Epithelial cell of alveolus of lung (primary cell): ENCODE measurements around a stretch of chr12.

GRCh38 chr12:45992725-45993202 lies 2.4 kb upstream of the SCAF11 start:
- RAMPAGE, long total RNA = no peak
- RRBS = no CpG with 5 or more reads among the region's 1 CpG

GRCh38 chr12:46367259-46367675 lies 5.3 kb downstream of the SLC38A2 start:
- RAMPAGE, long total RNA = no peak

GRCh38 chr12:46376562-46377081 lies 4.0 kb upstream of the SLC38A2 start:
- RAMPAGE, long total RNA = no peak
- RRBS = no CpG with 5 or more reads among the region's 2 CpGs

DNA sequence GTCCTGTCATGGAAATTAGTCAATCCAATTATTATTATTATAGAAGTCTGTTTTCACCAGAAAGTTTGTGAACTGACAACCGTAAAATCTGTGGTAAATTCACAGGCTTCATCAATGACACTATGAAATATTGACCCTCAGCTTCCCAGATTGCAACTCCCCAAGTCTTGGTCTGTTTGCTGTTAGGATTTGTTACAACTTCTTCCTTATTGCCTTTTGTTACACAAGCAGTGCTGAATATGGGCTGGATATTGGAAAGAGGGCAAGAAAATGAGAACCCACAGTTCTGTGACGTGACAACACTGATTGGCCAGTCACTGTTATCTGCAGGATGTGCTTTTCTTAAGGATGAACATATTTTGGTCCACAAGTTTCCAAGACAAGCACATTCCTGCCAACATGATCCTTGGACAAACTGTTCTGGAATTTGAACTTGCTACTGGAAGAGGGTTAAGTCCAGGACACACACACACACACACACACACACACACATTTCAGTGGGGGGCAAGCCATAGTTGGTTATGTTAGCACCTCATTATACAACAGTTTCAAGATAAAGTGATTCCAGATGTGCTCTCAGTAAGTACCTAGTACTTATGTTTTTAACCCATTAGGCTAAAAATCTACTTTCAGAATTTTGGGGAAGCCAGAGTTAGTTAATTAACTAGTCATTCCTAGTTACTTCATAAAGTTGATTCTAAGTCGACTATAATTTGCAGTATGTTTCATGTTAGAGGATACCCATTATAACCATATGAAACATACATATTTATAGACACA lies 16.6 kb upstream of the SLC38A2 start:
- RAMPAGE, long total RNA = no peak
- RRBS = no CpG with 5 or more reads among the region's 3 CpGs

DNA sequence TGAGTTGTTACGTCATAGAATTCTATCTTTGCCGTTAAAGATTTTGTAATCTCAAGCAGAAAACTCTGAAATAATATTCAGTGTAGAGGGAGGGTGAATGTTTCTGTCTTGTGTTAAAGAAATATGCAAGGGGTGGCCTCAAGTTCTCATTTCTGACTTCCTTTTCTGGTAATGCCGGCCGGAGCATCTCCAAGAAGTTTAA lies 165.1 kb downstream of the SLC38A4 start:
- RAMPAGE, long total RNA = no peak
- RRBS = no CpG with 5 or more reads among the region's 4 CpGs

DNA sequence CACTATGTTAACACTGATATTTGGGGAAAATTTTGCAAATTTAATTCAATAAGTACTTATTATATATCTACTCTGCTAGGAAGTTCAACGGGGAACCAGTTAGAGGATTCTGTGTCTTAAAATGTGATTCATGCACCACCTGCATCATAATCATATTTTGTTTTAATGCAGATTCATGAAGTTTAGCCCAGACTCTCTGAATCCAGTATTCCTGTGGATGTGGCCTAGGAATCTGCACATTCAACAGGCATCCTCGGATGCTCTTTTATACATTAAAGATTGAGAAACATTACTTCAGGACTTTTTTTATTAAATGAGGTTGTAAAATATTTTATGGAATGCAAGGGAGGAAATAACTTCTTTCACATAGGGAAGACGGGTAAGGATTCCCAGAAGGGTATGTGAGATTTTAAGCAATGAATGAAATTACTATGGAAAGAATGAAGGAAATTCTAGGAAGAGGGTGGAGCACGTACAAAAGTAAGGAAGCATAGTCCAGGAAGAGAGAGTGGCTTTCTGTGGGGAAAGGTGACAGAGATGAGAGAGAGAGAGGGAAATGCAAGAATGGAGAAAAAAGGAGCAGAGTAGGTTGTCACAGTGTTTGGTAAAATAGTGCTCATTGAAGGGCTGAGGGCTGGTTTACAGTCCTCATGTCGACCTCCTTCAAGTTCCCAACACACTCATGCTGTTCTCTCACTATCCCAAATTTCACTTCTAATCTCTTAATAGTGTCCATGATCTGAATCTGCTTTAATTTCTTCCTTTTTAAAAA lies 138.6 kb downstream of the SLC38A4 start:
- RAMPAGE, long total RNA = no peak
- RRBS = no CpG with 5 or more reads among the region's 5 CpGs

DNA sequence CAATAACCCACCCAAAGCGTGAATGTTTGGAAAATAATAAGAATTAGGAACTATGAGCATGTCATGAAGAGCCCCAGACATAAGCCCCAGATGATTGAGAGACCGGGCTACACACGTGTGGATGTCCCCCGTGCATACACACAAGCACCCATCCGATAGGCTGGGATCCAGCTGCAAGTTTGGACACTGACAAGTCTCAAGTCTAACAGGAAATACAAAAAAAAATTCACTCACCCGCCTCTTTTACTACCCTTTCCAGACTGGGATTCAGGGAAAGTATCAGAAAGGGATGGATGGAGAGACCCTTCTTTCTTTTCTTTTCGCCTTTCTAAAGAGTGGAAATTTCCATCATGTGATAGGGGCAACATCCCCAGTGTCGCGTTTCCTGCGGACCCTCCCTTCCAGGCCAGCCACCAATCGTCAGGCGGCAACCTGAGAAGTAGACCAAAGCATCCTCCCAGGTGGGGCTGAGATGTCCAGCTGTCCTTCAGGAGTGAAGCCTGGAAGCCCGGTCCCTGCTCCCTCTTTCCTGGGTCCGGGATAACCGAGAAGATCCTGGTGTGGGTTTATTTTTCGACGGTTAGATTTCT lies 6.4 kb upstream of the SLC38A4 start:
- RAMPAGE, long total RNA = no peak
- RRBS = no CpG with 5 or more reads among the region's 17 CpGs

GRCh38 chr12:47081124-47081644 lies 1.4 kb upstream of the AMIGO2 start:
- RAMPAGE, long total RNA = no peak
- RRBS = no CpG with 5 or more reads among the region's 6 CpGs

DNA sequence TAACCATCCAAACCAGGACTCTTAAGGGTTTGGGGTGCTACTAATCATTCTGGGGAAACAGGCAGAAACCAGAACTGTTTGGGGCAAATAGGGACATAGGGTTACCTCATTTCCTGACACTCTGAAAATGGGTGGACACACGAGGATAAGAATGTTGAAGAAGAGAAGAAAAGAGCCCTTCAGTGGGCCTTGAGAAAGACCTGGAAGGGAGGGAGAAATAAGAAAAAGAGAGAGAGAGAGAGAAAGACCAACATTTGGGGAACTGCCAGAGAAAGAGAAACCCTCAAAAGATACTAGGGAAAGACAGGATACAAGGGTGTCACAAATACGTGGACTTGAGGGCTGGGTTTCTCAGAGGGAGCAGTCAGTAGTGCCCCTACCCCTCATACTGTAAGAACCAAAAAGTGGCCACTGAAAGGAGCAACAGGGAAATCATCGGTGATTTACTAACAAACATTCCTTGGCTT lies 143.2 kb upstream of the AMIGO2 start:
- RAMPAGE, long total RNA = no peak
- RRBS = no CpG with 5 or more reads among the region's 3 CpGs

GRCh38 chr12:47231470-47232081 lies 151.8 kb upstream of the AMIGO2 start:
- RAMPAGE, long total RNA = no peak
- RRBS = no CpG with 5 or more reads among the region's 9 CpGs

DNA sequence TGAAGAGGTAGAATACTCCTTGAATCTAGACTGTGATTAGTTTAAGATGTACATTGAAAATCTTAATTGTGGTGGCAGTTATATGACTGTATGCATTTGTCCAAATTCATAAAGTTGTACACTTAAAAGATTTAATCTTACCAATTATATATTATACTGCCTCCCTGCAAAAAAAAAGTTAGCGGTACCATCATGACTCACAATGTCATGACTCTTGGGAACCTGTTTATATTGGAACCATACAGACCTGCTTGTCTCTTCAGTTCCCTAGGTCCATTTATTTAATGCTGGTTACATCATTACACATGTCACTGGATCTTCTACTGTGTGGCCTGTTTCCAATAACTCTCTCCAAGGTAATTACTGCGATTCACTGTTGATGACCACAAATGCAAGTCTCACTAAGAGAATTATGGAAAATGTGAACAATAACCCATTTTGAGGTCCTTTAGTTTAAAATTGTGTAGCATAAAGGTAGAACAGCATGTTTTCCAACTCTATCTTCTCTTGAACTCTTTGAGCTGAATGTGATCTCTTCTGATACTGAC lies 264.2 kb upstream of the AMIGO2 start:
- RAMPAGE, long total RNA = no peak
- RRBS = no CpG with 5 or more reads among the region's 2 CpGs

DNA sequence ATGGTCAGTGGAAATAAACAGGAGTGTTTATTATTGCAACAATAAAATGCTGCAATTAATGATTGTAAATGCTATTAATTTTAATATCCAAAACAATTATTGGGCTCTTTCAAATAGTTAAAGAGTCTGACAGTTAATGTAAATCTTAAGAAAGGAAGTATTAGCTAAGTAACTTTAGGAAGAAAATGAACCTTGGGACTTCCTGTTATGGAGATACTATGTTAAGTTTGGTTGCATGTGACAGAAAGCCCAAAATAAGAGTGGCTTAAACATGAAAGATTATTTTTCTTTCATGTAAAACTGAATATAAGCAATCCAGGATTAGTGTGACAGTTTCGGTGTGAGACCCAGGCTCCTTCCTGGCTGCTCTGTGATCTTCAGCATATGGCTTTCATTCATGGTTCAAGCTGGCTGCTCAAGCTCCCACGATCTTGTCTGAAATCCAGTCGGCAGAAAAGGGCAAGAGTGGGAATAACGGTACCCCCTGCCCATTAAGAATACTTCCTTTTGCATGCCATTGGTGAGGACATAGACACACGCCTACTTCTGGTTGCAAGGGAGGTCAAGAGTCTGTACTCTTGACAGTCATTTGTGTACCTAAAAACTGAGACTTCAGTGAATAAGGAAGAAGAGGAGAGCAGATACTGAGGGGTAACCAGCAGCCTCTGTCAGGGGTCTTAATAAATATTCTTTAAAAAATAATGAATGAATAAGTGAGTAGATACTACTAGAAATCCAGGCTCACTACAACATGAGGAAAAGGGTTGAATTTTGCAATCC lies 2.2 kb upstream of the RPAP3 start:
- RAMPAGE, long total RNA = no peak
- RRBS = no CpG with 5 or more reads among the region's 5 CpGs

DNA sequence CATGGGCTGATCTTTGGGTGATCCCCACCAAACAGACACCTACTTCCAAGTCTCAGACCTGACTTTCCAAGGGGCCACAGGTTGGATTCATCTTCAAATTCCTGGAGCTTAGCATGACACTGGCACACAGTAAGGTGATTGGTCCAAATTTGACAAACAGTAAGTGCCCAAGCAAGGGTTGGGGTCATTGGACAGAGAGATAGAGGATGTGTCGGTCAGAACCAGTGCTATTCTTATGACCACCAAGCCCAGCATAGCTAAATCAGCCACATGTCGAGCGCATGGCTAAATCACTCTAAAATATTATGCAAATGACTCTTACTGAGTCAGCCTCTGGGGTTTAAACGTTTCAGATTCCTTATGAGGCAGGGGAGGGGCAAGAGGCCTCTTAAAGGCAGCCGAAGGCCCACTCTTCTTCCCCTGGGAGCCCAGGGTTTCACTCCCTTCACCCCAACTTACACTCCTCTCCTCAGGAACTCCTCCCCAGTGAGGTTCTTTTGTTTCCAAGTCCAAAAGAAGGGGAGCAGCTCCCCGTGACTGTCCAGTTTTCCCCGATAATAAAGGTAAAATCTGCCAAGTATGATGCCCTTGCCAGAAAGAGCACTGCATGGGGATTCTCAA lies 595 bp upstream of the ENDOU start:
- RAMPAGE, long total RNA = no peak
- RRBS = no CpG with 5 or more reads among the region's 7 CpGs

DNA sequence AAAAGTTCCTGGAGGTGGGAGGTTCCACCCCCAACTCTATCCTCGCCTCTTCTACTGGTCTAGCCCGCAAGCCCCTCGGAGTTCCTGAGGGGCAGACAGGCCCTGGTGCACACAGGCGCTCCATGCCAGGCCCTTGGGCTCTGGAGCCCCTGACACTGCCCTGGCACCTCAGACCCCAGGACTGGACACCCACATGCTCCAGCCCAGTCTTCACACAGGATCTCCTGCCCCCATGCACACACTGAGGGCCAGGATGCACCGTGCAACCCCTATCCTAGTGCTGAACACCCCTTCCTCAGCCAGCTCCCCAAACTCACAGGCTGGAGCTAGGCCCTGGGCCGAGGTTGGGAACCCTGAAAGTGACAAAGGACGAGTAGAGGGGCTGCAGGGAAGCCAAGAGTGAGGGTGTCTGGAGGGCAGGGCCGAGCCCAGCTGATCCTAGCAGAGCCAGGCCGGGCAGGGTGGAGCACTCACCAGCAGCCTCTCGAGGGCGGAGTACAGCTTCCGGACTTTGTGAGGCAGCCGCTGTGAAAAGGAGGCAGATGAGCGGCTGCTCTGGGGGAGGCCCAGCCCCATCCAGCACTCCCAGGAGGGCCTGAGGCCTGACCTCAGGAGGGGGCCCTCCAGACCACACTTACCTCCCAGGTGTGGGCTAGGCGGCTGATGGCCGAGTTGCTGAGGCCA lies 14.5 kb upstream of the ENDOU start:
- RAMPAGE, long total RNA = no peak
- RRBS = no CpG with 5 or more reads among the region's 16 CpGs

GRCh38 chr12:47757816-47758062 lies 941 bp downstream of the RAPGEF3 start:
- RAMPAGE, long total RNA = no peak
- RRBS = no CpG with 5 or more reads among the region's 9 CpGs

GRCh38 chr12:47763522-47764181 lies 5.0 kb upstream of the RAPGEF3 start:
- RAMPAGE, long total RNA = no peak
- RRBS = no CpG with 5 or more reads among the region's 8 CpGs

DNA sequence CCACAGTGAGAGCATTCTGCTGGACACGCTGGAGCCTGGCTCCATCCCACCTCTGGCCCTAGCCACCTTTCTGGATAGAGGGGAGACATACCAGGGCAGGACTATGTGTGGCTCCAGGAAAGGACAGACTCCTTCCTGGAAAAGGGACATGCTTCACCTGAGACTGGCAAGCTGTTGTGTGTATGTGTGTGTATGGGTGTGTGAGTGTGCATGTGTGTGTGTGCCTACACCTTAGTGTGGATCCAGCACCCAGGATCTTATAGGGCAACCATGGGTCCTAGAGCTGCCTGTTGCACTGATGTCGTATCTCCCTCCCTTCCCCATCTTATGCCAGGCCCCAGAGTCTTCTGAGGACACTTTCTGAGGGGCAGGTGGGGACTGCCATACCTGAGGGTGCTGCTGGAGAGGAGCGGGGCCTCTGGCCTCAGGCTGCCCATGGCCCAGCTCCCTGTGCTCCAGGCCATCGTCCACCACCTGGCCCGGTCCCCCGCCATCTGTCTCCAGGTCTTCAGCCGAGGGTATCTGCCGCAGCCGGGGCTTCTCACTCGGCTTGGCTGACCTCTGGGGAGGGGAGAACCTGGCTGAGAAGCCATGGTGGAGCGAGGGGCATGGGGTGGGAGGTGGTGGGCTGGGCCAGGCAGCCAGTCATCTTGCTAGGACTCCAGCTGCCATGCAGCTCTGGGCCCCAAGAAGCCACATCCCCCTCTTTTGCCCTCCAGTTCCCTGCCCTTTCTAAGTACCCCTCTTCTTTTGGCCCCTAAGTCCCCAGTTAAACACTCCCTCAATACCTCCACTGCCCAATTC lies 21.5 kb downstream of the SLC48A1 start:
- RAMPAGE, long total RNA = no peak
- RRBS = 92% methylated on average over 5 of the region's 11 CpGs

- RAMPAGE, long total RNA = no peak
- RRBS = 96% methylated on average over 6 of the region's 29 CpGs
These were observed 22.4 kb downstream of the SLC48A1 start for GRCh38 chr12:47795177-47796026.

- RAMPAGE, long total RNA = no peak
- RRBS = no CpG with 5 or more reads among the region's 17 CpGs
These were observed 11.6 kb downstream of the HDAC7 start for GRCh38 chr12:47807905-47808736.

- RAMPAGE, long total RNA = no peak
- RRBS = no CpG with 5 or more reads among the region's 4 CpGs
These were observed 1.6 kb downstream of the HDAC7 start for GRCh38 chr12:47818145-47818485.